Hematopoietic multipotent progenitor cell (in vitro differentiated cells): ENCODE measurements around the genes PAK1IP1, TMEM14C, TMEM14B and MAK.

- CAGE, long polyA plus RNA = no peak
Measured at GRCh38 chr6:7206414-7207287, 98.9 kb downstream of the RREB1 start.

- CAGE, long polyA plus RNA = no peak
Measured at GRCh38 chr6:7216853-7217896, 95.8 kb downstream of the SSR1 start.

DNA sequence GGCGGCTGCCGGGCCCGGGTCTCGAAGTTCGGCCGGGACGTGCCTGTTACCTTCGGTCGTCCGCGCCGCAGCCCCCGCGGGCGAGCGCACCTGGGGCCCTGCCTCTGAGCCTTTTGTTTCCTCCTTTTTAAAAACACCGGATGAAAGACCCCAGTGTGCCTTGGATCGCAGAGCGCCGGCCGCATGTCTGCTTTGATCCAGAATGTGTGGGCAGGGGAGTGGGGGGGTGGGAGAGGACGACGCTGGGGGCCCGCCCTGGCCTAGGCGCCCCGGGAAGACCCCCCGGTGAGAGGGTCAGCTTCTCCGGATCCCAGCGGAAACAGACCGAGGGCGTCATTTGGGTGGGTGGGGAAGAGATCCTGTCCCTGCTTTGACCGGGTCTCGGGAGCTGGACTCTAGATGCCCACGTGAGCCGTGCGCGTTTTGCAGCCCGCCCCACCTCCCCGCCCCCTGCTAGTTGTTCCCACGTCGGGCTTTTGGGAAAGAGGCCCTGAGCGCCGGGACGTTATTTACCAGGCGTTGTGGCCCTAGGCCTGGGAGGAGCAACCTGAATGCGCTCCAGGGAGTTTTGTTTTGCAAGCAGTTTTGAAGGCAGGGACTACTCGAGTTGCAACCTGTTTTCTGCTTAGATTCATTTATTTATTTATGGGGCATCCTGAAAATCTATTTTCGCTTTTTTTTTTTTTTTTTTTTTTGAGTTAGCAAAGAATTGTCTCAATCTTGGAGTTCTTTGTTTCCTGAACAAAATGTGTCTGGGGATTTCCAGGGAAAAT is 1.4 kb downstream of the DSP start:
- CAGE, long polyA plus RNA = no peak

- CAGE, long polyA plus RNA = no peak
Measured at GRCh38 chr6:7543849-7544908, 2.7 kb downstream of the DSP start.

GRCh38 chr6:7546776-7547610 is 5.5 kb downstream of the DSP start:
- CAGE, long polyA plus RNA = no peak

GRCh38 chr6:7617809-7618099 is 27.8 kb downstream of the SNRNP48 start:
- CAGE, long polyA plus RNA = no peak

DNA sequence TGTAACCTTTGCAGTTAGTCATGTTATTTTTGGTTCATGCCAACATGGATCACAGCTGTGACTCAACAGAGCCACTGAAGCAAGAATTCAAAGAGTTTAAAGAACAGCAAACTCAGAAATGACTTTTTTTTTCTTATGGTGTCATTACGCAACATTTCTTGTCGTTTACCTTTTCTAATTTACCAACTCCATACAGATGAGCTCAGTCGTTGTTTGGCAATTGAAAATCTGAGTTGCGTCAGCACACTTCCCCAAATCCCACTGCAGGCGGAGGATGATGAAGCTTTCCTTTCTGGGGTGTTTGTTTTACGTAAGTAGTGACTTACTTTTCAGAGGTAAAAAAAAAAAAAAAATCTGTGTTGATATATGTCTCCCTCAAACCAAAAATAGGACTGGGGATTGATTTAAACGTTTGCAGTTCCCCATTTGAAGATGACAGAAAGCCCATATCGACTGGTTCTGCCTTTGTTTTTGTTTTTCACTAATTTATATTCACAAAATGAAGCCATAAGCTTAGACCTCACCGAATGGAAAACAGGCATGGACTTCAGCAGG is 27.7 kb upstream of the BMP6 start:
- CAGE, long polyA plus RNA = no peak

- CAGE, long polyA plus RNA = no peak
Measured at GRCh38 chr6:7880449-7881219, 30.0 kb downstream of the TXNDC5 start.

DNA sequence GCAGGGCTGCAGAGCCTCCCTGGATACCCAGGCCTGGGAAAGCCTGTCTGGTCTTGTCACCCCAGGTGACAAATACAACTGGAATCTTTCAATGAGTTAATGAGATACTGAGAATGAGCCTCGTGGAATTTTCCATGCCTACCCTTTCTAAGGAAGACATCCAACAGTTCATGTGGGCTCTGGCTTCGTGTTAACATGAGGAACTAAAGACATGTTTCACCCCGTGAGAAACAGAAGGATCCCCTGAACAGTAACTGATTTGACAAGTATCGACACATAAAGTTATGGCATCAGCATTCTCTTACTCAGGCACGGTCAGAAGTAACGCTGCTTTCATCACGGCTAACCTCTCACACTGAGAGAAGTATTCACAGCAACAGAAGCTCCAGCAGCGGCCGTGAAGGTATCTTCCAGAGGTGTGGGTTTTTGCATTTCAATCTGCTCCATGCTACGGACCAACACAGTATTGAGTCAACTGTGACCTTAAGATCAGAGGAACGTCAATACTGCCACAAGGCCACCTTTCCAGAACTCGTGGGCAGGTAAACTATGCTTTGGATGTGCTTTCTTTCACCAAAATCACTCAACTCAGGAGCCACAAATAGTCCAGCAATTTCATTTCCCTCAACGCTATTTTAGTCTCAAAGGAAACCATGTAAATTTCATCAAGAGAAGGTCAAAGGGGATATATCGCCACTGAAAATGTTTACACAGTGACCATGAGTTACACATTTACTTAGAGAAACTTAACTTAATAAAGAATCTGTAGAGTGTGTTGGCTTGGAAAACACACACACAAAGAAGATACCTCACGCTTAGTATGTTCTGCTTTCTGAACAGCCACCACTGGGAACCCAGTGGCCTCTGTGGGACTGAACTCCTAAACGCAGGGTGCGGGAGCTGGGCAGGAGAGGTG is 28.1 kb downstream of the TXNDC5 start:
- CAGE, long polyA plus RNA = no peak

GRCh38 chr6:7975622-7976208 is 65.1 kb upstream of the TXNDC5 start:
- CAGE, long polyA plus RNA = no peak

DNA sequence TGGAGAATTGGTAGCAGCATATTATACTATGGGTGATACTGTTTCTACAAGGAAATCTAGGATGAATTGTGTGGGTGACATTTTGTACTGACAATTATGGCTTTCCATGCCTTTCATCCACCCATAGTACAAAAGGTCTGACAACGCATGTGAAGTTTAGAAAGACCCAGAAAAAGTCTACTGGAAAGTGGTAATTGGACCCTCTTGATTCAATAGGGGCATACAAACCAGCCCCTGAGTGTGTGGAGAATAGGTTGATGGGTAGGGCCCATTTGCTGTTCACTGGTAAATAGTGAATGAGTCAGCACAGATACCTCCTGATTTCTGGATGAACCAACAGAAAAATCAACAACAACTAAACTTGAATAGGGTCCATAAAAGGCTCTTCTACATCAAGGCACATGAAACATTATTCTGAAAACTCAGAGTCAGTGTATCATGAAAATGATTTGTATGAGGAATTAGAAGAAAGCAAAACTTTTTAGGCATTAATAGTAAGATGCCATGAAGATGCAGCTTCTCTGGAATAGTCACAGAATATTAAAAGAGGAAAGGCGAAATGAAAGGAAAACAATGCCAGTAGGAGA is 235.5 kb upstream of the SLC35B3 start:
- CAGE, long polyA plus RNA = no peak

DNA sequence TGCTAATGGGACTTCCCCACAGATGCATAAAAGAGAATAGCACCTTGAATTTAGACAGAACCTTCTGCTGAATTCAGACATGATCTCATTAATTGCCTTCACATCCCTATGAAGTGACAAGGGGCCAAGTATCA is 59.4 kb downstream of the TFAP2A start:
- CAGE, long polyA plus RNA = no peak

DNA sequence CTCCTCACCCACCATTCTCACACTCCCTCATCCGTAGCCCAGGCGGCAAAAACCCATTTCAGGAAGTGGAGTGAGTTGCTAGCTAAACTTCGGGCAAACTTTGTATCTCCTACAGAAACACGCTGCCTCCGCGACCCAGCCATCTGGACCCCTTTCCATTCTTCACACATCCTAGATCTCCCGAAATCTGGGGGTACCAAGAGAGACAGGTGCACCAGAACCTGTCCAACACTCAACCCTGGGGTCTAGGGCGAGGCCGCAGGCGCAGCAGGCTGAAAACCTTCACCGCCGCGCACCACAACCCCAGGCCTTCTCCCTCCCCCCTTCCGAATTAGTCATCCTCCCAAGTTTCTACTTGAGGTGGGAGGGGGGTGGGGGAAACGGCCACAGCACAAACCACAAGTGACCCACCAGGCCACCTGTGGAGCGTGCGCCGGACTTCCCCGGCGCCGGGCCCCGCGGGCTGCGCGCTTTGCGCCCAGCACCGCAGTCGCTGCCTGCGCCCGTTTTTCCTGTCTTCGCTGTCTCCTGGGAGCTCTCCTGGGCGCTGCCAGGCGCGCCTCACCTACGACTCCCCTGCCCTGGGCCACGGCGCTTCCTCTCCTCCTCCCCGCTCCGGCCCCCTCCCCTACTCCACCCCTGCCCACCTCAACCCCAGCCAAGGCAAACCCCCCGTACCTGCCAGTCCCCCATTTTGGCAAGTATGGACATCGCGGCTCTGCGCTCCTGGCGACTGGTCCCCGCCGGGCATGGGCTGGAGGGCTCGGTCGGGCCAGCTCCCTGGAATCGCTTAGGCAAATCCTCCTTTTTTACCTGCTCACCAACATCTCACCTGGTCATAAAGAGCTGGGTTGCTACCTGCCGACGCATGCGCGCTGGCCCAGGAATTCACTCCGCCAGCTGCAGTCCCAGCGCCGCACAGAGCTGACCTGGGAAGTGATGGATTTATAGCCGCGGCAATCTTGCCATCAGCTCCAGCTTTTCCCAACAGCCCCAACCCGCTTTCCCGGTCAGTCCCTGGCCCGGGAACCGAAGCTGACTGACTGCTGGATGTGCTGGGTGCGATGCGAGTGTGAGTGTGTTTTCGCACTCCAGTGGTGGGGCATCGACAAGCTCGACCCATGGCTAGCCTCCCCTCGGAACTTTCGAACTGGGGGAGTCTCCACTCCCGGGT is 4.3 kb upstream of the TFAP2A start:
- CAGE, long polyA plus RNA = no peak

DNA sequence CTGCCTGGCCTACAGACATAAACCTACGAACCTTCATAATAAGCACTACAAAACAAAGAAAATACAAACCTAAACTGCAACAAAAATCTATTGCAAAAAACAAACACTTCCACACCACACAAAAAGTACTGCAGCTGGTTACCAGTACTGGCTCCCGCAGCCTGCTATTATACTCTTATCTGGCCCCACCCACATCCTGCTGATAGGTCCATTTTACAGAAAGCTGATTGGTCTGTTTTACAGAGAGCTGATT is 39.4 kb upstream of the GCNT2 start:
- CAGE, long polyA plus RNA = no peak

- CAGE, long polyA plus RNA = no peak
Measured at GRCh38 chr6:10520439-10520787, 738 bp upstream of the GCNT2 start.

DNA sequence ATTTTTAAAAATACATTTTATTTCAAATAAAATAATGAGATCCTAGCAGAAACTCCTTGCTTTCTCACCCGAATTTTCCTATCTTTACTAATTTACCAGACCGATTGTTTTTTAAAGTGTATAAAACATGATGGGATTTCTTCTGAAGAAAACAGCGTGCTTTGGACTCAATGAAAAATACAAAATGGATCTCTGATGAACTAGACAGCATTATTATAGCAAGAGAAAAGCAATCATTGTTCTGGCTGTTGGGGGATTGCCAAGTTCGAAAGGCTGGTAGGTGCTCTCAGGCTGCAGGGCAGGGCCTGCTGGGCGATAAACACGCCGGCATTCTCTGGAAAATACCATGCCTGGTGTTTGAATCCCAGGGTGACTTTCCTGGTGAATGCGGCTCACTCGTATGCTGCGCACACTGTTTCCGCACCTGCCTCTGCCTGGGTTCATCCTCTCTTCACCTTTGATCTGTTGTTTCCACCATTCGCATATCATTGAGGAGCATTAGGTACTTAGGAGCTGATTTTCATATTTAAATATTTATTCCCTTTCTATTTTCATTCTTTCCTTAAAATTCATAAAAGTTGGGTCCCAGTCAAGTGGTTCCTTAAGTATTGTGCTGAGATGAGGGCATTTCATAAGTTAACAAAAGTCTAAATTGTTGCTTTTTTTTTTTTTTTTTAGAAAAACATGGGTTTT is 37.4 kb downstream of the GCNT2 start:
- CAGE, long polyA plus RNA = no peak

- CAGE, long polyA plus RNA = no peak
Measured at GRCh38 chr6:10694514-10695405, at the start of gene PAK1IP1. Gene PAK1IP1, plus strand, starts transcription at chr6:10694972.

- CAGE, long polyA plus RNA = no peak
Measured at GRCh38 chr6:10722745-10723836, at the start of gene TMEM14C. Gene TMEM14C, plus strand, starts transcription at chr6:10723070.

DNA sequence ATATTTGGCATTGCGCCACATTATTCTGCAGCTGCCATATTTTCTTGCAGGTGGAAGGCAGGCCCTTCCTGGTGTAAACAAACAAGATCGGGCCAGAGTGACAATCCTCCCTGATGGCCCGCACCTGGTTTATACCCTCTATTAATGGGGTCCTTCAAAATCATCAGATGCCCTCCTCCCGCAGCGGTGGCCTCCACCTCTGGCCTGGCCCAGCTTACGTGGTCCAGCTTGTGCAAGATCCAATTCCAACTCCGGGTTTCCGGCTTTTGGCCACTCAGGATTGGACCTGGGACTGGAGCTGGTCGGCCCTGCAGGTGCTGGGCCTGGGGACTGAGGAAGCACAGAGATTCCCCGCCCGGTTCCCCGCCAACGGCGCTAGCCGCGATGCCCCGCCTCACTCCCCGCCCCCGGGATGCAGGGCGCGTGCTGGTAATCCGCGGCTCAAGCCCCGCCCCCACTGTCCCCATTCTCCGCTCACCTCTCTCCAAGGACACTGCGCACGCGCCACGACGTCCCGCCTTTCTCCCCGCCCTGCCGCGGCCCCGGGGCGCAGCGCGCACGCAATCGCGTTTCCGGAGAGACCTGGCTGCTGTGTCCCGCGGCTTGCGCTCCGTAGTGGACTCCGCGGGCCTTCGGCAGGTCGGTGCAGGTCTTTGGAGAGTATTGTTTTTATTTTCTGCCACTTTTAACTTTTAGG is at the start of gene TMEM14B:
TMEM14B (plus strand) TSS at position 563 of the 697 bp plus-strand sequence.
- CAGE, long polyA plus RNA = start-site peak on the minus strand centred at position 363 of the sequence, 56 bp wide, 8 reads

DNA sequence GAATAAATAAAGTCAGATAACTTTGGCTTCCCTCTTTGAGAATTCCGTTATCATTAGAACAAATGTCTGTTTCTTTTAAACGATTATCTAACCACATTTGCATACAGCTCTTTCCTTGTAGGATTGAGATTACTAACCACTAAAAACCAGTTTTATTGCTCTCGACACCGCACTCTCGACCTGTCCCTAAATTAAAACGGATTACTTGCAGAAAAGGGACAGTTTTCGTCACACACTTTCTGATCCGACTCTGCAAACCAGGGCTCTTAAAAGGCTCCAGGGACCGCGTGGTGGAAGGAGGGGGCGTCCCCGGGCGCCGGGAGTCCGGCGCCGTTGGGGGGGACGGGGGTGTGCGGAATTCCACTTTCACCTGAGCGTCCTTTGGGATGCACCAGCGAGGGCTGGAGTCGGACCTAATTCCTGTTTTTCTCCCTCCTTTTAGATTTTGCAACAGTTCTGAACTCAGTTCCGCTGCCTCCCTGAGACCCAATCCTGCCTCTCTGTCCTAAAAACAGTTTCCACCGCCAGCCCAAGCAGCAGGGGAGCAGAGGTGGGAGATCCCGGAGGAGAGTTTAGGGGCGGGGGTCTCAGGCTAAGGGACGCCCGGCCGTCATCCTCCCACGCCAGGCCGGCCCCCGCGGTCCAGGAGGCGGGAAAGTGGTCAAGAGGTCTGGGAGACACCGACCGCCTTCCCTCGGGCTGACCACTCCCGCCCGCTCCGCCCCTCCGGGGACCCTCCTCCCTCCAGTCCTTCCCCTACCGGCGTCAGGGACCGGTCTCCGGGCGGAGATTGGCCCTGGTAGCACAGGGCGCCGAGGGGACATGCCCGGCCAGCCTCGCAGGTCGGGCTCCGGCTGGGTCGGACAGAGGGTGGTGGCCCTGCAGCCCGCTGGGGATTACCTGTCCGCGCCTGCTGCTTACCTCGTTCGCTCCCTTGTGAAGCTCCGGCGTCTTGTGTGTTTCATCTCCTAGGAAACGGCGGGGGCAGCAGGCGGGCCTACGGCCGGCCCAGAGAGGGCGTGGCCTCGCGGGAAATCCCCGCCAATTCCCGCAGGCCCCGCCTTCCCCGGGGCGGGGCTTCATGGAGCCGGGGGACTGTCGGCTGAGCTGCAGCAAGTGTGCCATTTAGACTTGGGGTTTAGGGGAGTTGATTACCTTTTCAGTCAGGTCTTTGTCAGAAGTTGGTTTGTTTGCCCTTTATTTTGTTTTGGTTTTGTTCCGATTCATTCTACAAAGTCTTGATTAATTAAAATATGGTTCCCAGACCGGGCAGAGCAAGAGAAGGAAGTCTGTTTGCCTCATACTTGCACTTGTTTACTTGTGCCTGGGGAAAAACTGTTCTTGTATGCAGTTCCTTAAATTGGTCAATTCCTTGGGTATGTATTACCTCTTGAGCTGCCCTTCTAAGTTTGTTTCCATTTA is at the start of gene MAK:
MAK (minus strand) TSS at position 958 of the 1,422 bp plus-strand sequence.
- CAGE, long polyA plus RNA = start-site peak on the minus strand centred at position 951 of the sequence, 31 bp wide, 55 reads